Adrenal gland (tissue), 7 donors: ENCODE results near the genes BMERB1 and CEP20.

DNA sequence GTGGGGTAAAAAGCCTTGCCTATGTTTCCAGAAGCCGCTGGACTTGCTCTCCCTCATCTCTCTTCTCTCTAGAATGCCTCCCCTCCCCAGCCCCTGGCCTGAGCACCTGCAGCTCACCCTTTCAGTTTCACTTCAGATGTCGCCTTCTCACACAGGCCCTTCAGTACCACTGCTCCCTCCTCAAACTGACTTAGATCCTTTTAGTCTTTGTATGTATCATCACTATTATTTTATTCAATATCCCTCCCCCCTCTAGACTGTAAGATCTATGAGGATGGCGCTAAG is 122.2 kb downstream of the MRTFB start:
- PRO-cap, 3 experiments = no peak in any of the 3 experiments
- RAMPAGE, long total RNA, 4 experiments = no peak in any of the 4 experiments
- RRBS = no CpG with 5 or more reads among the region's 3 CpGs

- PRO-cap, 3 experiments = no peak in any of the 3 experiments
- RAMPAGE, long total RNA, 4 experiments = no peak in any of the 4 experiments
- RRBS = no CpG with 5 or more reads among the region's 10 CpGs
These were observed 169.7 kb downstream of the MRTFB start for GRCh38 chr16:14240715-14241421.

GRCh38 chr16:14527693-14528255 is 102.3 kb downstream of the PARN start:
- PRO-cap, 3 experiments = peak in 1 of 3 experiments; most common plus-strand start chr16:14527896 (in 1); most common minus-strand start chr16:14527932 (in 1)
- RAMPAGE, long total RNA, 4 experiments = no peak in any of the 4 experiments
- RRBS = no CpG with 5 or more reads among the region's 3 CpGs

- PRO-cap, 3 experiments = no peak in any of the 3 experiments
- RAMPAGE, long total RNA, 4 experiments = no peak in any of the 4 experiments
- RRBS = no CpG with 5 or more reads among the region's 8 CpGs
These were observed 70.3 kb downstream of the PARN start for GRCh38 chr16:14559680-14560274.

DNA sequence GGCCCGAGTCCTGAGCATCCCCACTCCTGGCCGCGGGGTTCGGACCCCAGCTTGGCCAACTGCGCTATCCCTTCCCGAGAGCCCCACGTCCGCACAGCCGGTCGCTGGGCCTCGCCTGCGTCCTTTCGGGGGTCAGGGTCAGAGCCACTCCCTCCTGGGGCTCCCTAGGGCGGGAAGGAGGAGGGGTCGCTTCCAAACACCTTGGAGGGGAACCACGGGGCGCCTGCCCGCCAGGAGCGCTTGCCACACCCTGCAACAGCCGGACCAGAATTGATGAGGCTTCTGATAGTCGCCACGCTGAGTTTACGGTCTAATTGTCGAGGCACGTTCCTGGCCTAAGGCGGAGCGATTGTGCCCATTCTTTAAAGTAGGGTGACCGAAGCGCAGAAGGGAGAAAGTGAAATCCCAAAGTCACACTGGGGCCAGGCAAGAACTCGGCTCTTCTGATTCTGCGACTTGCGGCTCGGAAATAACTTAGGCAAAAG is 453 bp downstream of the BFAR start:
- PRO-cap, 3 experiments = peak in 3 of 3 experiments; most common plus-strand start position 302 of the sequence (in 1); most common minus-strand start position 127 of the sequence (in 3)
- RAMPAGE, long total RNA, 4 experiments = no peak in any of the 4 experiments
- RRBS = no CpG with 5 or more reads among the region's 33 CpGs

DNA sequence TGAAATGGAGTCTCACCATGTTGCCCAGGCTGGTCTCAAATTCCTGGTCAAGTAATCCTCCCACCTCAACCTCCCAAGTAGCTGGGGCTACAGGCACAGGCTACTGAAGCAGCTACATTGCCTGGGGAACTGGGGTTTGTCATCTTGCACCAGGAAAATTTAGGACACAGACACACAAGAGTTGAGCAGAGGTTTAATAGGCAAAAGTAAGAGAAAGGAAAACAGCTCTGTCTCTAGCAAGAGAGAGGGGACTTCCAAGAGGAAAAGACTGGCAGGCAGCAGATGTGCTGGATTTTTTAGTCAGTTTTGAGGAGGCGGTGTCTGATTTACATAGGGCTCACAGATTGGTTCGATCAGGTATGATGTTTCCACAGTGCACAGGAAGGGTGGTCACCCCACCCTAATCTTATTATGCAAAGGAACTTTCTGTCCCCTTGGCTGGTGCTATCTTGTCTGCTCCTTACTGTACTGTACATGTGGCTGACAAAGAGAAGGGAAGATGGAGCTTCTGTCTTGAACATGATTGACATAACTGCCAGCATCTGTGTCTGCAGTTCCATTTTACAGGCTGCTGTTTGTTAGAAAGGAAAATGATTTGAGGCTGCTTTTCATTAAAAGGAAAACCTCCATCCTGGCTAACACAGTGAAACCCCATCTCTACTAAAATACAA is 25.3 kb downstream of the BFAR start:
- PRO-cap, 3 experiments = no peak in any of the 3 experiments
- RAMPAGE, long total RNA, 4 experiments = no peak in any of the 4 experiments
- RRBS = no CpG with 5 or more reads among the region's 2 CpGs

DNA sequence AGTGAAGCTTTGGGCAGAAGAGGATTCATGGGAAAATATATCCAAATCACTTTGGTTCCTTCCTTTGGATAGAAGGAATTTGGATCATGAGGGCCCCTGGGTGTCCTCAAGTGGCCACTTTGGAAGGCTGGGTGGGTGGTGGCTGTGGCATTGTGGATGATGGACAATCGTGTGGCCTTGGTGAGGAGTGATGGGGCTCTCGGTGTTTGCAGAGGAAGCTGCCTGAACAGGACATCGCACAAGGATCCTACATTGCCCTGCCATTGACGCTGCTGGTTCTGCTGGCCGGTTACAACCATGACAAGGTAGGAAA is 42.5 kb upstream of the NPIPA1 start:
- PRO-cap, 3 experiments = no peak in any of the 3 experiments
- RAMPAGE, long total RNA, 4 experiments = no peak in any of the 4 experiments
- RRBS = no CpG with 5 or more reads among the region's 5 CpGs

DNA sequence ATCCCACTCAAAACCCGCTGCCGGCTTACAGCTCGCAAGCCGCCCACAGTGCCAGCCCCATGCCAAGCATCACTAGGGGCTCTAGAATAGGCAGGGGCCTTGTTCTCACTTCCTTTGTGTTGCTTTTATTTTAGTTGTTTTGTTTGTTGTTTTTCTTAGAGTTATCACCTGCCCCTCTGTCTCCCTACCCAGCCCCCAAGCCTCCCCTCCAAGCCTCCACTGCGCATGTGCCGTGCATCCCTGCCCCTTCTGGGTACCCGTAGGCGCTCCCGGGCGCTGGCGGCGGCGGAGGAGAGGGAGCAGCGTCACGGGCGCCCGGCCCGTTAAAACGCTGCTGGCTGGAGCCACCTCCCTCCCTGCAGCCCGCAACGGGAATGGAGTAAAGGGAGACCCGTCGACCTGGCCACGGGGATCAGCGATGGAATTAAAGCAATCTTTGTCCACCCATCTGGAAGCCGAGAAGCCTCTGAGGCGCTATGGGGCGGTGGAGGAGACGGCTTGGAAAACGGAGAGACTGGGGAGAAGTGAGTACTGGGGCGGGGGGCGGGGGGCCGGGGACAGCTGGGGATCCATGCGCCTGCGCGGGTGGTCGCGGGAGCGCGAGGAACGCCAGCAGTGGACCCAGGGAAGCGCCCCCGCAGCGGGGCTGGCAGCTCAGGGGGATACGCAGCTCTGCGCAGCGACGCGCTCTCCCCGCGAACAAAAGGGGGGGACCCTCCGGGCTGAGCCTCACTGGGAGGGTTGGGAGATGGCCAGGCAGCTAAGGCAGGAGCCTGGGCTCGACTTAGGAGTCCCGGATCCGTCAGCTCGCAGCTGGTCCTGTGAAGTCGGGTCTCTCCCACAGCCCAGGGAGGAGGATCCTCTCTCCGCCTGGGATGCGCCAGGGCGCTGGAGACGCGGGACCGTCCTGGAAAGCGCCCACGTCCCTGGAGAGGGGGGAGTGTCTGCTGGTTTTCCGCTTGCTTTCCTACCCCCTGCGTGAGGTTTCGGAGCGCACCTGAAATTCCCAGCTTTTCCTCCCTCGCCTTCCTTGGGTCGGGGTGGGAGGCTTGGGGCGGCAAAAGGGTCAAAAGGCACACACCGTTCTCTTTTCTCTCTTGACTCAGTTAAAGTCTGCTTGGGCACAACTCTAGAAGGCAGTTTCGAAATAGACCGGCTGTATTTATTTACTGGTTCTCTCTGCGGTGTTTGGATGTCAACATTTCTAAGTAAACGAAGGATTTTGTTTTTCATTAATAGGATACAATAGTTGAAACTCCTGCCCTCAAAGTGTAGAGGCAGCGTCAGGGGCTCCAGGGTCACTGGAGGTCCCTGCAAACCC is at the start of gene BMERB1:
Gene BMERB1 (plus strand): TSS at position 353 of the 1,321 bp plus-strand sequence.
- PRO-cap, 3 experiments = peak in 3 of 3 experiments; most common plus-strand start position 276 of the sequence (in 3); most common minus-strand start position 664 of the sequence (in 1)
- RAMPAGE, long total RNA, 4 experiments = start-site peak on the plus strand in 4 of 4 experiments, centred at positions 263 to 313 of the sequence, 321 to 635 reads per replicate
- RRBS = 2% methylated on average over 12 of the region's 78 CpGs

GRCh38 chr16:15633492-15634097 is 9.4 kb downstream of the MARF1 start:
- PRO-cap, 3 experiments = no peak in any of the 3 experiments
- RAMPAGE, long total RNA, 4 experiments = no peak in any of the 4 experiments
- RRBS = no CpG with 5 or more reads among the region's 4 CpGs

DNA sequence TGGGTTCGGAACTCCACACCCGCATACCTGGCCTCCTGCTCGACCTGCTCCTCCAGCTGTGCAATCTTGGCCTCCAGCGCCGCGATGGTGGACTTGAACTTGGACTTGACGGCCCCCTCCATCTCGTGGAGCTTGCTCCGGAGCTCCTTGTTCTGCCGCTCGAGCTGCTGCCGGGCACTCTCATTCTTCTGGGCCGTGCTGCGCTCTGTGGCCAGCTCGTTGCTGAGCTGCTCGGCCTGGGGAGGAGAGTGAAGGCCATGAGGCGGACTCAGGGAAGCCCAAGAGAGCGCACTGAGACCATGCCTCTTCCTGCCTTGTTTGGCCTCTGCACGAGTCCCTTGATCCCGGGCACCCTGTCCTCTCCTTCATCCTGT is 67.1 kb downstream of the NDE1 start:
- PRO-cap, 3 experiments = no peak in any of the 3 experiments
- RAMPAGE, long total RNA, 4 experiments = no peak in any of the 4 experiments
- RRBS = no CpG with 5 or more reads among the region's 20 CpGs

DNA sequence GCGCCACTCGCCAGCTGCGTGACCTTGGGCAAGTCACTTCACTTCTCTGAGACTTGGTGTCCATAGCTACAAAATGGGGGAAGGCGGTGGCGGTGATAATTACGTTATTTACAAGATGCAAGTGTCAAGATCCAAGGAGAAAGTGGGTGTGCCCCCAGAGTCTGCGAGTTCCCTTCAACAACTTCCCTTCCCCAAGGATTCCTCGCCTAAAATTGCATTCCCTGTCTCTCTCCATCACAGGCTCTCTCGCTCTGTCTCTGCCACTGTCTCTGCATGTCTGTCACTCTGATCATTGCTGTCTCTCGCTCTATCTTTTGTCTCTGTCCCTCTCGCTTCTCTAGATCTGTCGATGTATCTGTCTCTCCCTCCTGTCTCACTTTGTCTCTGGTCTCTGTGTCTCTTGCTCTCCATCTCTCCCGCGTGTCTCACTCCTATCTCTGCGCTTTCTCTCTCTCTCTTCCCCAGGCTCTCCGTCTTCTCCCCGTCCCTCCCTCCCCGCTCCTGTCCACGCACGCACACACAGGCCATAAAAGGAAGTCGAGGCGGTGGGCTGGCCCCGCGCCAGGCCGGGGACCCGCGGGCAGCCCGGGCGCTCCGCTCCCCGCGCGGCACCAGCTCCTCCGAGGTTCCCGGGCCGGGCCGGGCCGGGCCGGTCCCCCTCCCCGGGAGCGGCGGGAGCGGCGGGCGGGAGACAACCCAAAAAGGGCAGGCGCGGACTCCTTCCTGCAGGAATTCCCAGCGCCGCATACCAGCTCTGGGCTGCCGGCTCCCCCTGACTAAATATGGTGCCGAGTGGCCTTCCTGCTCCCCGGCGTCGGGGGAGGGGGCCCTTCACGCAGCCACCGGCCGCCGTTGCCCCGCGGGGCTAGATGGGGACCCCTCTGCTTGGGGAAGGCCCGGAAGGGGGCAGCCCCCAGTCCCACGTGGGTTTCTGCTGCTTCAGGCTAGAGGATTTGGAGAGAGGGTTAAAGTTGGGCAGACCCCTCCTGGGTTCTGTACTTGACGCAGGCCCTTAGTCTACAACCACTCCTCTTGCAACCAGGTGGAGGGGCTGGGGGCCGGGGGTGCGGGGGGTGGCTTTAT is 1.2 kb upstream of the MYH11 start:
- PRO-cap, 3 experiments = no peak in any of the 3 experiments
- RAMPAGE, long total RNA, 4 experiments = no peak in any of the 4 experiments
- RRBS = 4% methylated on average over 25 of the region's 65 CpGs

DNA sequence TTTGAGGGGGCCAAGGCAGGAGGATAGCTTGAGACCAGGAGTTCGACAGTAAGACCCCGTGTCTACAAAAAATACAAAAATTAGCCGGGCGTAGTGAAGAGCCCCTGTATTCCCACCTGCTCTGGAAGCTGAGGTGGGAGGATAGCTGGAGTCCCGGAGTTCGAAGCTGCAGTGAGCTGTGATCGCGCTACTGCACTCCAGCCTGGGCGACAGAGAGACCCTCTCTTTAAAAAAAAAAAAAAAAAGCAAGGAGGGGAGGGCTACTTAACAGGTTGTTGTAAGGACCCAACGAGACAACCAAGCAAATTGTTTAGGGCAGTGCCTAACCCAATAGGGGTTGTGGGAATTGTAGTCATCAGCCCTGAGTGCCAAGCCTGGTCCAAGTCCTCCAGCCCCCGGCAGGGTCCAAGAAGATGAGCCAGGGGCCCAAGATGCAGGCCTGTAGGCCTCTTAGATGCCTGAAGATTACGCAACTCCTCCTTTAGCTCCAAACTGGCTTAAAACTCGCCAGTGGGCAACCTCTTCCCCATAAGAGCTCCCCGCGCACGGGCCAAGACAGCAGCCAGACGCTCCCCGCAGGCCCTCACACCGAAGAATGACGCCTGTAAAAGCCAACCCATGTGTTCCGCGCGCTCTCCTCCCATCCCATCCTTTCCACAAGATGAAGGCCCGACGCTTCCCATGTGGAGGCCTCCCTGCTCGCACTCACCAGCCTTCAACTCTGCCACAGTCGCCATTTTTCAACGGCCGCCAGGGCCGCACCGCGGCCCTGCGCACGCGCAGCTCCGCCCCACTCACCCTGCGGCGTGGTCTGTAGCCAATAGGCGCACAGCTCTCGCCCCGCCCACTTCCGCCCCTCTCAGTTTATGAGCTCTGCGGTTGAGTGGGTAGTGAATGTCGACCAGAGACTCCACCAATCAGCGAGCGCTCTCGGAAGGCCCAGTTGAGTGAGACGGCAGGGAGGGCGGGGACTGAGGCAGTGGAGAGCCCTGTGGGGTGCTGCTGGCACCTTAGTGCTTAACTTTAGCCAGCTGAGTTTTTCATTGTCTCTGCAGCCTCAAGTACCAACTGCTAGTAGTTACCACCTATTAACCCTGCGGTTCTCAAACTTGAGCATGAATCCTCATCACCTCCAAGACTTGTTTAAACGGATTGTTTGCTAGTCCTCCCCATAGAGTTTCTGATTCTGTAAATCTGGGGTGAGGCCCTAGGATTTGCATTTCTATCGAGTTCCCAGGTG is at the start of gene CEP20:
Gene CEP20 (minus strand): TSS at position 755 of the 1,240 bp plus-strand sequence.
- PRO-cap, 3 experiments = peak in 3 of 3 experiments; most common plus-strand start position 529 of the sequence (in 3); most common minus-strand start position 742 of the sequence (in 2)
- RAMPAGE, long total RNA, 4 experiments = start-site peak on the minus strand in 4 of 4 experiments, centred at positions 743 to 760 of the sequence, 129 to 640 reads per replicate
- RRBS = 5% methylated on average over 2 of the region's 52 CpGs

- PRO-cap, 3 experiments = no peak in any of the 3 experiments
- RAMPAGE, long total RNA, 4 experiments = no peak in any of the 4 experiments
- RRBS = no CpG with 5 or more reads among the region's 6 CpGs
These were observed 19.7 kb upstream of the CEP20 start for GRCh38 chr16:15908046-15908578.

GRCh38 chr16:15948748-15949013 is 735 bp upstream of the ABCC1 start:
- PRO-cap, 3 experiments = no peak in any of the 3 experiments
- RAMPAGE, long total RNA, 4 experiments = no peak in any of the 4 experiments
- RRBS = no CpG with 5 or more reads among the region's 8 CpGs

DNA sequence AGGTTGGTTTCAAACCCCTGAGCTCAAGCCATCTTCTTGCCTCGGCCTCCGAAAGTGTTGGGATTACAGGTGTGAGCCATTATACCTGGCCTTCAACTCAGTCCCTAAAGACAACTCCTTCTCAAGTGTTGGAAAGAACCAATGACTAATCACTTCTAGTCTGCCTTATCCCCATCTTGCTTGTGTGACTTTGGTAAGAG is 21.3 kb downstream of the ABCC1 start:
- PRO-cap, 3 experiments = no peak in any of the 3 experiments
- RAMPAGE, long total RNA, 4 experiments = no peak in any of the 4 experiments
- RRBS = no CpG with 5 or more reads among the region's 2 CpGs

GRCh38 chr16:16016372-16016838 is 67.0 kb downstream of the ABCC1 start:
- PRO-cap, 3 experiments = no peak in any of the 3 experiments
- RAMPAGE, long total RNA, 4 experiments = no peak in any of the 4 experiments
- RRBS = no CpG with 5 or more reads among the region's 11 CpGs

DNA sequence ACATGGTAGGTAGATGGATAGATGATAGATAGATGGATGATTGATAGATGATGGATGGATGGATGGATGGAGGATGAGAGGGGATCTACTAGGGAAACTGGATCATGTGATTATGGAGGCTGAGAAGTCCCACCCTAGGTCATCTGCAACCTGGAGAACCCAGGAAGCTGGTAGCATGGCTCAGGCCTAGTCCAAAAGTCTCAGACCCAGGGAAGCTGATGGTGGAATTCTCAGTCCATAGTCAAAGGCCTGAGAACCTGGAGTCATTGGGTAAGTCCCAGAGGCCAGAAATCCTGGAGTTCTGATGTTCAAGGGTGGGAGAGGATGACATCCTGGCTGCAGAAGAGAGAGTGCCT is 88.7 kb downstream of the ABCC1 start:
- PRO-cap, 3 experiments = no peak in any of the 3 experiments
- RAMPAGE, long total RNA, 4 experiments = no peak in any of the 4 experiments

DNA sequence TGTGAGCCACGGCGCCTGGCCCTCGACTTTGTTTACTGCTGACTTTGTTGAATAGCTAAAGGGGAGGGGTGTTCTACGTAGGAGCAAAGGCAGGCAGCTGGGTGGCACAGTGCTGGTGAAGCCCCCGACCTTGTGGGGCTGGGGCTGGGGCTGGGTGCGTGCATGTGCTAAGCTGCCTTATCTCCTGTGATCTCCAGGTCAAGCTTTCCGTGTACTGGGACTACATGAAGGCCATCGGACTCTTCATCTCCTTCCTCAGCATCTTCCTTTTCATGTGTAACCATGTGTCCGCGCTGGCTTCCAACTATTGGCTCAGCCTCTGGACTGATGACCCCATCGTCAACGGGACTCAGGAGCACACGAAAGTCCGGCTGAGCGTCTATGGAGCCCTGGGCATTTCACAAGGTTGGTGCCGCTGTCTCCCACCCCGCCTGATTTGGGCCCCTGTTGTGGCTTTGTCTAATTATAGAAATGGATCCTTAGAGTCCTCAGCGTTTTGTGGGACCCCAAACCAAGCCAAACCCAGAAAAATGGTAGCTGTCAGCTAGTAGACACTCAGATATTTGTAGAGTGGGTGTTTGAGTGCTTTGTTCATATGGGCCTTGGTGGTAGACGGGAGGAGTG is 112.0 kb downstream of the ABCC6 start:
- PRO-cap, 3 experiments = no peak in any of the 3 experiments
- RAMPAGE, long total RNA, 4 experiments = start-site peak on the plus strand in 1 of 4 experiments, centred at position 331 of the sequence, 14 reads per replicate
- RRBS = no CpG with 5 or more reads among the region's 19 CpGs

DNA sequence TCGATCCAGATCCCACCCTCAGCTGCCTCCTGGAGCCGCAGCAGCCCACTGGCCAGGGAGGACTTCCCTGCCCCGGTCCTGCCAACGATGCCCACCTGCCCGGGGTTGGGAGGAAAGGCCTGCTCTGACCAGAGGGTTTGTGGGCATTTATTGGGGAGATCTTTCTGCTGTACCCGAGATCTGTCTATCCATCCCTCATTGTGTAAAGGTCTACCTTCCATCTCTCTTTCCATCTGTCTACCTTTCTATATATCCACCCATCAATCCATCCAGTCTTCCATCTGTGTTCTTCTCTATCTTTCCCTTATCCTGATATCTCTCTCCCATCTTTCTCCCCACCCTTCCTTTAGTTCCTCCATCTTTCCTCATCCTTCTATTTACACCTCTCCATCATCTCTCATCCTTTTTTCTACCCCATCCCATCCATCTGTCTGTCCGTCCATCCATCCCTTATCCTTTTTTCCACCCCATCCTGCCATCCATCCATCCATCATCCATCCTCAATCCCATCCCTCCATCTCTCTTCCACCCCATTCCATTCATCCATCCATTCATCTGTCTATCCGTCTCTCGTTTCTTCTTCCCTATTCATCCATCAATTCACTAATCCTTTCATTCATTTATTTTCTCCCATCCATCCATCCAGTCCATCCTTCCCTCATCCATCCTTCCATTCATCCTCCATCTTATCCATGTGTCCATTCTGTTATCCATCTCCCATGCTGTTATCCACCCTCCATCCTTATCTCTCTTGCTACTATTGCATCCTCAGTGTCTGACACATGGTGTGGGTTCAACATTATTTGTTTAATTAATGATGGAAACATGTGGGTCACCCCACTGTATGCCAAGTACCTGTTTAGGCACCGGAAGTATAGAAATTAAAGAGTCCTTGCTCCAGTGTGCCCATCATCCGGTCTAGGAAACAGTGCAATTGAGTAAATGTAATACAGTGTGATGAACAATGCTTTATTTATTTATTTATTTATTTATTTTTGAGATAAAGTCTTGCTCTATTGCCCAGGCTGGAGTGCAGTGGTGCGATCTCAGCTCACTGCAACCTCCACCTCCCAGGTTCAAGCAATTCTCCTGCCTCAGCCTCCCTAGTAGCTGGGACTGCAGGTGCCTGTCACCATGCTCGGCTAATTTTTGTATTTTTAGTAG is 68.0 kb downstream of the ABCC6 start:
- PRO-cap, 3 experiments = no peak in any of the 3 experiments
- RAMPAGE, long total RNA, 4 experiments = no peak in any of the 4 experiments
- RRBS = 100% methylated on average over 1 of the region's 13 CpGs

DNA sequence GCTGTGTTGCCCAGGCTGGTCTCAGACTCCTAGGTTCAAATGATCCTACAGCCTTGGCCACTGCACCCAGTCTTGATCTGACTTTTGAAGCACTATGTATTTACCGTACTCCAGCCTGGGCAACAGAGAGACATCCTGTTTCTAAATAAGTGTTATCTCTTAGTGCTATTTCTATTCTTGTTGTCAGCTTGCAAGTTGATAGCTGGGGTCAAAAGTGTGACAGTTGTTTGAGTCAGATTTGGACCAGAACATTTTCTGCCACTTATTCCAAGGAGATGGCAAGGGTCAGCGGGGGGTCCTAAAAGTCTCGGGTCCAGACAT is 486.5 kb downstream of the NPIPA7 start:
- PRO-cap, 3 experiments = no peak in any of the 3 experiments
- RAMPAGE, long total RNA, 4 experiments = no peak in any of the 4 experiments
- RRBS = no CpG with 5 or more reads among the region's 3 CpGs